Omental fat pad (tissue), 4 donors: ENCODE data around the gene MYMX.

DNA sequence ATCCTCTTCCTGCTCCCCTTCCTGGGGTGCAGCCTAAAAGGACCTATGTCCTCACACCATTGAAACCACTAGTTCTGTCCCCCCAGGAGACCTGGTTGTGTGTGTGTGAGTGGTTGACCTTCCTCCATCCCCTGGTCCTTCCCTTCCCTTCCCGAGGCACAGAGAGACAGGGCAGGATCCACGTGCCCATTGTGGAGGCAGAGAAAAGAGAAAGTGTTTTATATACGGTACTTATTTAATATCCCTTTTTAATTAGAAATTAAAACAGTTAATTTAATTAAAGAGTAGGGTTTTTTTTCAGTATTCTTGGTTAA is 15.5 kb downstream of the VEGFA start:
- PRO-cap = no peak
- RAMPAGE, long total RNA, 4 experiments = no peak in any of the 4 experiments

- PRO-cap = no peak
- RAMPAGE, long total RNA, 4 experiments = no peak in any of the 4 experiments
These were observed 28.9 kb downstream of the VEGFA start for GRCh38 chr6:43798667-43799476.

- PRO-cap = no peak
- RAMPAGE, long total RNA, 4 experiments = no peak in any of the 4 experiments
These were observed 121.0 kb downstream of the VEGFA start for GRCh38 chr6:43890822-43891664.

- PRO-cap = no peak
- RAMPAGE, long total RNA, 4 experiments = no peak in any of the 4 experiments
These were observed 143.5 kb downstream of the VEGFA start for GRCh38 chr6:43913549-43913964.

GRCh38 chr6:43922012-43922453 is 152.0 kb downstream of the VEGFA start:
- PRO-cap = no peak
- RAMPAGE, long total RNA, 4 experiments = no peak in any of the 4 experiments

GRCh38 chr6:44003826-44004590 is 123.2 kb downstream of the MRPL14 start:
- PRO-cap = no peak
- RAMPAGE, long total RNA, 4 experiments = no peak in any of the 4 experiments

DNA sequence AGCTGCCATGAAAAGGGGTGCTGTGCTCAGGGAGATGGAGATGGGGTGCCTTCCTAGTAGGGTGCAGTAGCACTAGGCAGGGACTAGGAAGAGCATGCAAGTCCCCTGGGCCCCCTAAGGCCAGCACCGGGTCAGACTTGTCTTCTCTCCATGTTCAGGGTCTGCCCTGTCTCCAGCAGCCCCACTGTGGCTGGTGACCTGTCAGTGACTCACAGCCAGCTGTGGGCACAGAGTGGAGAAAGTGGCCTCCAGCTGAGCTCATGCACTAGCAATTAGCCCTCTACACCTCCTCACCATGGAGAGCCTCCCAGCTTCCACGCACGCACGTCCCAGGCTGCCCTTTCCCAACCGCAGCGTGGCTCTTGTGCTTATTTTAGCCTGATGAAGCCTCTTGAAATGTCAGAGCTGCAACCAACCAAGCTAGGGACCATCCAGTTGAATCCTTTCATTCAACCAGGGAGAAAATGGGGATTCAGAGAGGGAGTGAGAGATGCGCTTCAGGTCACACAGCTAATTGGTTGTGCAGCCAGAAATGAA is 116.5 kb downstream of the MRPL14 start:
- PRO-cap = no peak
- RAMPAGE, long total RNA, 4 experiments = no peak in any of the 4 experiments

- PRO-cap = no peak
- RAMPAGE, long total RNA, 4 experiments = no peak in any of the 4 experiments
These were observed 52.9 kb downstream of the MRPL14 start for GRCh38 chr6:44074220-44074886.

DNA sequence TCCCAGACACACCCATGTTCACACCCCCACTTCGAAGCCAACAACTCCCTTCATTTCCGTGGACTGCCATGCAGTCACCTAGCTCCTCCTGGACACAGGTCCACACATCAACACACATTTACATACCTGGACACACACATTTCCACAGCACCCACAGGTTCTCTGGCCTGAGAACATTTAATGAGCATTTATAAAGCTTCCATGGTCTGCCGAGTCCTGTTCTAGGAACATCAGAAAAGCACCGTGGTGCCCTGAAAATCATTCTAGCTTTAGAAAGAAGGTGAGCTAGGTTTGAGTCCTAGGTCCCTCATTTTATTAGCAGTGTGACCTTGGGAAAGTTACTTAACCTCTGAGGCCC is 5.3 kb downstream of the TMEM63B start:
- PRO-cap = no peak
- RAMPAGE, long total RNA, 4 experiments = no peak in any of the 4 experiments

- PRO-cap = no peak
- RAMPAGE, long total RNA, 4 experiments = start-site peak on the plus strand in 2 of 4 experiments, at chr6:44216919-44216955 at its widest, 6 to 18 reads per replicate
These were observed at the start of gene MYMX for GRCh38 chr6:44216580-44217022. Gene MYMX, plus strand, starts transcription at chr6:44216926.

DNA sequence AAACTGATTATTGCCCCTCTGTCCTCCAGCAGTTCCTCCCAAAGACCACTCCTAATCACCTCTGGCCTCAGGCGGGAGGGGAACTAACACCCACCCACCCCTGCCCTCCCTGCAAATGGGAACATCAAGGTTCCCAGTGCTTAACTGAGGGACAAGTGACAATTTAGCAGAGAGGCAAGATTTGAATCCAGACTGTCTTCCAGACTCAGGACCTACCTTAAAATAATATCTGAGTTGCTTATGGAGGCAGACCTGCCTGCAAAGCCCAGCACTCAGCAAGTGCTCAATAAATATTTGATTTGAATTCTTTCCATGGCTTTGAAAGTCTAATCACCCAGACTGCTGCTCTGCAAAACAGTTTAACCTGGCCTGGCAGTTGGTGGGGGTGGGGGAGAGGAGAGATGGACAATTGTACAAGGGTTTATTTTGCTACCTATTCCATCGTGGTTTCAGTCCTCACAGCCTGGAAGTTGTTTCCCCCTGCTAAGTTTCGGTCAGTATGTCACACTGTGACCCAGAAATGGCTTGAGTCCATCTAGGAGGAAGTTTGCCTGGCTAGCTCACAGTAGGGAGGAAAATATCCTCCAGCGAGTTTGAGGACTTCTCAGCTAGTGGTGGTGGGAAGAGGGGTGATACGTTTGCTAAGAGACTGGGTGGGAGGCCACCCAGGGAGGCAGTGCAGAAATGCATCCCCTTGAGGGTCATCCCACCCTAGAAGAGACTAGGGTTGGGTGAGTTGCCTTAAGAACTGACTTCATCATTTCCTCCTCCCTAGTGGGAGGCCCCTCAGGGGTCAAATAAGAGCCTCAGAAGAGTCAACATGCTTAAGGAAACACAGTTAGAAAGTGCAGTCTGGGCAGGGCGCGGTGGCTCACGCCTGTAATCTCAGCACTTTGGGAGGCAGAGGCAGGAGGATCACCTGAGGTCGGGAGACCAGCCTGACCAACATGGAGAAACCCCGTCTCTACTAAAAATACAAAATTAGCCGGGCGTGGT is 1.5 kb downstream of the MYMX start:
- PRO-cap = no peak
- RAMPAGE, long total RNA, 4 experiments = no peak in any of the 4 experiments

GRCh38 chr6:44258686-44259483 is 1.6 kb upstream of the SLC35B2 start:
- PRO-cap = no peak
- RAMPAGE, long total RNA, 4 experiments = no peak in any of the 4 experiments

DNA sequence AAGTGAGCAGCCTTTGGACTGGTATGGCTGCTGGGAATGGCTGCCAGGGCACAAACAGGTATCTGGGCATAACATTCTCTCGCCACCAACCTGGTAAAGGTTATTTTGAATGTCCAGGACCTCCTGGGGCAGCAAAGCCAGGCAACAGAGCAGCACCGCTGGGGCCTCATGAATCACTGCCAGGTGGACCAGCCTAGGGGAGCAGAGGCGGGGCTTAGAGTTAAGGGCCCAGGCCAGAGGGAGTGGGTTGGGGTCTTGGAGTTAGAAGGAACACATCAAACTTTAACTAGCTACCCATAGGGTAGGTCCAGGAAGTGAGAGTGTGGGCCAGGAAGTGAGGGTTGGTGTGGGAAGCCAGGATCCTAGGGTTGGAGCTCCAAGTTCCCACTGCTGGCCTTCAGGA is 2.9 kb downstream of the NFKBIE start:
- PRO-cap = no peak
- RAMPAGE, long total RNA, 4 experiments = no peak in any of the 4 experiments

GRCh38 chr6:44392557-44392863 is 5.0 kb downstream of the CDC5L start:
- PRO-cap = no peak
- RAMPAGE, long total RNA, 4 experiments = no peak in any of the 4 experiments

- PRO-cap = no peak
- RAMPAGE, long total RNA, 4 experiments = no peak in any of the 4 experiments
These were observed 8.7 kb downstream of the CDC5L start for GRCh38 chr6:44396275-44396474.

DNA sequence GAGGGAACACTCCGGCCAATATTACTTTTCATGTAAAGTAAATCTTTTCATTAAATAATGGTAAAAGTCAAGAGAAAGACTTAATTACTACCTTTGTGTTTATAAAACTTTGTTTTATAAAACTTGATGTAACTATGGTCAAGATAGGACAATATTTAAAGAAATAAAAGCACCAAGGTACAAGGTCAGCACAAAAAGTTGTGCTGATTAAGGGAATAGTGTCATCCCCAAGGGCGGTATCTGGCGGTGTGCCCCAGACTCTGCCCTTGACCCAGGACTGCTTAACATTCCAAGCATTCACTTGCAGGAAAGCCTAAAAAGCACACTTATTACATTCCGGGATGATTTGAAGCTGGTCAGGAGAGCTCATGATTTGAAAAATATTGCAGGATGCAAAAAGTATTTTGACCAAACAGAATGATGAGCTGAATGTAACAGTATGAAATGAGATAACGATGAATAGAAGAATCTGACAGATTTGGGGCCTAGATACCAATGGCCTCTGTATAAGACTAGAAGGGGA is 77.0 kb downstream of the CDC5L start:
- PRO-cap = no peak
- RAMPAGE, long total RNA, 4 experiments = no peak in any of the 4 experiments

GRCh38 chr6:44799893-44800538 is 412.5 kb downstream of the CDC5L start:
- PRO-cap = no peak
- RAMPAGE, long total RNA, 4 experiments = no peak in any of the 4 experiments

GRCh38 chr6:45421389-45421813 is 43.7 kb upstream of the SUPT3H start:
- PRO-cap = no peak
- RAMPAGE, long total RNA, 4 experiments = no peak in any of the 4 experiments

GRCh38 chr6:45423693-45423976 is 45.9 kb upstream of the SUPT3H start:
- PRO-cap = no peak
- RAMPAGE, long total RNA, 4 experiments = no peak in any of the 4 experiments

GRCh38 chr6:45426338-45426556 is 48.5 kb upstream of the SUPT3H start:
- PRO-cap = no peak
- RAMPAGE, long total RNA, 4 experiments = no peak in any of the 4 experiments